A375 (cell line): ENCODE measurements around the genes CBLN1, C16orf78, CNEP1R1 and HEATR3.

DNA sequence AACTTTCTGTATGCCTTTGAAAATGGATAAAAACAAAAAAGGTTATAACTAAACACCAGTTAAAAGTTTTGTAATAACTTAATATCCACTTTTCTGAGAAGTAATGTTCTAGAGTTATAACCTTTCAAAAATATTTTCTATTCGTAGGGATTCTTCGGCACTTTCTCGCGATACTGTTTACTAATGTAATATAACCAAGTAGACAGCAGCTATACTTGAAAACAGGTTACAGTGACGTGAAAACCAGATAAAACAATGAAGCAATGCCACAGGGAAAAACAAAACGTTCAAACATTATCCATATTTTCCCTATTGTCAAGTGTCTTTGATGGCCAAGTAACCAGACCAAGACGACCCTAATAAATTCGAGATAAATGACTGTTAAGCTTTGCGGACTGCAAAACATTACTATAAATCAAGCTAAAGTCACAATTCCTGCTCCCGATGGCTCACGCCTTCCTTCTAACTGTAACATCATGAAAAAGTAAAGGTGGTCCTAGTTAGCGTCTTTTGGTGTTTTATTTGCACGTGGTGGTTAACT is 1.5 kb downstream of the DNAJA2 start:
- RAMPAGE, long total RNA, result no peak

DNA sequence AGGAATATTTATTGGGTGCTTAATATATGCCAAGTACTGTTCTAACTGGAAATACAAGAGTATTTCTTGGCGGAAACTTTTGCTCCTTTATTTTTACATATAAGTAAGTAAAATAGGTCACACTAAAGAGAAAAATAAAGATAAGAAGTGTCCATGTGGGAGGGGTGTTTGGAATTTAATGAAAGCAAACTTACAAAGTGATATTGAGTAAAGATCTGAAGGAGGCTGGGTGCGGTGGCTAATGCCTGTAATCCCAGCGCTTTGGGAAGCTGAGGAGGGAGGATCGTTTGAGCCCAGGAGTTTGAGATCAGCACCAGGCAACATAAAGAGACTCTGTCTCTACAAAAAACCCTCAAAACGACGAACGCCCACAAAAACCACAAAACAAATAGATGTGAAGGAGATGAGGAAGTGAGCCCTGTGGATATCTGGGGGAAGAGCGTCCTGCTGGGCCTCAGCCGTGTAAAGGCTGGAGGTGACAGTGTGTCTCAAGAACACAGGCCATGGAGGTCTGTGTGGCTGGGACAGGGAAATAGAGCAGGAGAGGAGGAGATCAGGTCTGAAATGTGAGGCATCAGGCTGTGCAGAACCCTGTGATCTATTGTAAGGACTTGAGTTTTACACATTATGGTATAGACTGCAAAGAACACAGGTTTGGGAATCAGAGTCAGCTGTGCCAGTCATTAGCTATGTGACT is 68.8 kb downstream of the ITFG1 start:
- RAMPAGE, long total RNA, result no peak

- RAMPAGE, long total RNA, result no peak
Observed at GRCh38 chr16:47636628-47637770, 175.9 kb downstream of the PHKB start.

DNA sequence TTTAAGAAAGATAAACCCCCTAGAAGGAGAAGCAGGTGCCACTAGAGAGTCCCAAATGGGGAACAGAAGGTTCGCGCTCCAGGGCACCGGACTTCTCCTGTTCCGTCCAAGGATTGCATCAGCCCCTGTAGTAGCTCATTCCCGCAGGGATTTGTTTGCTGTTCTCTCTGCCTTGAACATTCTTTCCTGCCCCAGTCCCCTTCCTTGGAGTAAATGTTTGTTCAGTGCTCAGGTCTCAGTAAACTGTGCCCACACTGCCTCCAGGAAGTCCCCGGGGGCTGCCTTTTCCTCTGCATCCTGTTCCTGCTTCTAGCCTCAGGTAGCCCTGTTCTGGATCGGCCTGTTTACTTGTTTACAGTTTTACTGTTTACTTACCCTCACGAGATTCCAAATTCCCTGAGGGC is 9.5 kb upstream of the ABCC12 start:
- RAMPAGE, long total RNA, result no peak

GRCh38 chr16:48275926-48276546 is 28.7 kb upstream of the ABCC11 start:
- RAMPAGE, long total RNA, result no peak

- RAMPAGE, long total RNA, result no peak
Observed at GRCh38 chr16:48277132-48277694, 29.9 kb upstream of the ABCC11 start.

DNA sequence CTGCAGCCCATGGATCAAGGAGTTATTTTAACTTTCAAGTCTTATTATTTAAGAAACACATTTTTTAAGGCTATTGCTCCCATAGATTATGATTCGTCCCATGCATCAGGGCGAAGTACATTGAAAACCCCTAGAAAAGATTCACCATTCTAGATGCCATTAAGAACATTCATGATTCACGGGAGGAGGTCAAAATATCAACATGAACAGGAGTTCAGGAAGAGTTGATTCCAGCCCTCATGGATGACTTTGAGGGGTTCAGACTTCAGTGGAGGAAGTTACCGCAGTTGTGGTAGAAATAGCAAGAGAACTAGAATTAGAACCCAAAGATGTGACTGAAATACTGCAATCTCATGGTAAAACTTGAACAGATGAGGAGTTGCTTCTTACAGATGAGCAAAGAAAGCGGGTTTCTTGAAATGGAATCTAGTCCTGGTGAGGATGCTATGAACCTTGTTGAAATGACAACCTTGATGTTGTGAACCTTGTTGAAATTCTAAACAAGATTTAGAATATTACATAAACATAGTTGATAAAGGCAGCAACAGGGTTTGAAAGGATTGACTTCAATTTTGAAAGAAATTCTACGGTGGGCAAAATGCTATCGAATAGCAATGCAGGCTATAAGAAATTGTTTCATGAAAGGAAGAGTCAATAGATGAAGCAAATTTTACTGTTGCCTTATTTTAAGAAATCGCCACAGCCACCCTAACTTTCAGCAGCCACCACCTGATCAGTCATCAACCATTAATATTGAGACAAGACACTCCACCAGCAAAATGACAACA is 36.6 kb upstream of the ABCC11 start:
- RAMPAGE, long total RNA, result no peak

GRCh38 chr16:48444581-48444934 is 59.3 kb upstream of the SIAH1 start:
- RAMPAGE, long total RNA, result no peak

GRCh38 chr16:48499856-48500519 is 110.0 kb downstream of the N4BP1 start:
- RAMPAGE, long total RNA, result no peak

DNA sequence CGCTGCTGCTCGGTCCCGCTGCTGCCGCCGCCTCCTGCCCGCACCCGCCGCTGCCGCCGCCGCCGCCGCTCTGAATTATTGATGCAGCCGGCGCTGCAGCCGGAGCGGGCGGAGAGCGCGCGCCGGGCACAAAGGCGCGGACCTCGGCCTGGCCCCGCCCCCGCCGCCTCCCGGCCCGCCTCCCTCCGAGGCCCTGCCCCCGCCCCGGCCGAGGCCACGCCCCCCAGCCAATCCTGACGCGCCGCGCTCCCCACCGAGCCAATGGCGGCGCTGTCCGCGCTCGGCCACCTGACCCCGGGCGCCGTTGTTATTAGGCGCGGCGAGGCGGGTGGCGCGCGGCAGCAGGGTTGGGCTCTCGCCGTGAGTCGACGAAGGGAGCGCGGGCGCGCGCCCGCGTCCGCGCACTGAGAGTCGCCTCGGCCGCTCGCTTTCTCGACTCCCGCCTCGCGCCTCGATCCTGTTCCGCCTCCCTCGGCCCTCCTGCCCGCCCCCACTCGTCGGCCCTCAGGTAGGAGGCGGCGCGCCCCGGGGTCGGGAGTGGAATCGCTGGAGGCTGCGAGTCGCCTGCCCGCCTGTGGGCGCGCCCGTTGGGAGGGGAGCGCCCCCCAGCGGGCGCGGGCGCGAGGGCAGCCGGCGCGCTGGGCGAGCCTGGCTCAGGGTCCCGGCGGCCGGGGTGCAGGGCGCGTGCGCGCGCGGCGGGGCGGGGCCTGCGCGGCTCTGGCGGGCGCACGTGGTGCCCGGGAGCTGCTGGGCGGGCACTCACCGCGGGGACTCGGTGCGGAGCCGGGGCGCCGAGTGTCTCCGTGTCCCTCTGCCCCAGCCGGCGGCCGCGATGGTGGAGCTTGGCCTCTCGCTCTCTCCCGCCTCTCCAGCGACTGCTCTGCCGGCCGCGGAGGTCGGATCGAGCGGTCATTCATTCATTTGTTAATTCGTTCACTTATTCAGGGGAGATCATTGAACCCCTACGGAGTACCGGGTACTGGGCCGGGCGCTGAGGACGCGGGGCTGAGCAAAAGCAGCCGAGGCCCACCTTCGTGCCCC is at the start of gene CBLN1:
CBLN1 (minus strand) TSS at position 114 of the 1,041 bp plus-strand sequence.
- RAMPAGE, long total RNA, result no peak

DNA sequence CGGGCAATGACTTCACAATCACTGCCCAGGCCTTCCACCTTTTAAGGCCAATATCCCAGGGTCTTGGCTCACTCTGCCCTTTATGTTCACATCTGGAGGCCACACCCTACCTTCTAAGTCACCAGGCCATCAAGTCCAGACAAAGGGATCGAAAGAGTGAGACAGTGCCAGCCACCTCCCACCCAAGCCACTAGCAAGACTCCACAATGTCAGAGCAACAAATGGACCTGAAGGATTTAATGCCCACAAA is at the start of gene C16orf78:
C16orf78 (plus strand) TSS at position 71 of the 250 bp plus-strand sequence.
- RAMPAGE, long total RNA, result no peak

GRCh38 chr16:49485719-49486089 is 112.1 kb downstream of the C16orf78 start:
- RAMPAGE, long total RNA, result no peak

- RAMPAGE, long total RNA, result no peak
Observed at GRCh38 chr16:49696344-49696837, 159.5 kb downstream of the ZNF423 start.

DNA sequence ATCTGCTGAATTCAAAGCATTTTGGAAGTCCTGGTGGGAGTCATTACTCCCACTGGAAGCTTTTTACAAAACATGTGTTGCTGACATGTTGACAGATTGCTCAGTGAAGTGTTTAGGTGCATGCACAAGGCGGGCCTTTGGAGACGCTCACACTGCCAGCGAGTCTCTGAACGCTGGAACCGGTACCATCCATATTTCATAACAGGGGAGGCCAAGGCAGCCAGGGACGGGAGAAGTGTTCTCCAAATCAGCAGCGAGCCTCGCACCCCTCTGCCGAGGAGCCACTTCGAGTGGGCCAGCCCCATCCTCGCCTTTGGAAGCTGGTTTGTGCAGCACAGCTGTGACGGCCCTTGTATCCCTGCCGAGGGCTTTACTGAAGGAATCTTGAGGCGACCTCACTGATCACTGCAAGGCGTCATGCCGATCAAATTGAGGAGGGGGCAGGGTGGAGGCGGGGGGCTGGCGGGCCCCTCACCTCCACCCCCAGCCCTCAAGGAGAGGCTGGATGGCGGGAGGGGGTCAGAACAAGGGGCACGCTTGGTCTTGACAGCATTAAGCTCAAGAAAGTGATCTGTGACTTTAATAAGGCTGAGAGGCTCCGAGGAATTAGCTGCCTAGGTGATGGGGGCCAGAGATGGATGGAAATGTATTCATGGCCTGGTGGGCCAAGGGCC is 153.7 kb downstream of the ZNF423 start:
- RAMPAGE, long total RNA, result no peak

GRCh38 chr16:49857588-49858188 is 1.8 kb upstream of the ZNF423 start:
- RAMPAGE, long total RNA, result no peak

DNA sequence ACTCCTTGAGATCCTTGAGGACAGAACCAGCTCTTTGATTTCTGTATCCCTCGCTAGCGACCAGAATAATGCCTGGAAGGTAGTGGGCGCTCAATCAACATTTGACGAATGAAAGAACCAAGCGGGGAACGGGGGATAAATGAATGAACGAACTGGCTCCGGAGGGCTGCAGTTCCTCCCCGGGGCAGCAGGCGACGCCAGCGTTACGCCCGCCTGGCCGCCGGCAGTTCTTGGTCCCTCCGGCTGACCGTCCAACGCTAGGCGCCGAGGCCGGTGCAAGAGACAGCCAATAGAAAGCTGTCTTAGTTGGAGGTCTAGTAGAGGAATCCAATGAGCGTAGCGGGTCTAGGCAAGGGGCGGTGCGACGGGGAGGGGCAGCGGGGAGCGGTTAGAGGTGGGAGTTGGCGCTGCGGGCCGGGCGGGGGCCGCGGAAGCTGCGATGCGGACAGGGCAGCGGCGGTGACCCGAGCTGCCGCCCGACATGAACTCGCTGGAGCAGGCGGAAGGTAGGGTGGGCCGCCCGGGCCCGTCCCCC is at the start of gene CNEP1R1:
CNEP1R1 (plus strand) TSS at position 391 of the 535 bp plus-strand sequence.
- RAMPAGE, long total RNA, result no peak

DNA sequence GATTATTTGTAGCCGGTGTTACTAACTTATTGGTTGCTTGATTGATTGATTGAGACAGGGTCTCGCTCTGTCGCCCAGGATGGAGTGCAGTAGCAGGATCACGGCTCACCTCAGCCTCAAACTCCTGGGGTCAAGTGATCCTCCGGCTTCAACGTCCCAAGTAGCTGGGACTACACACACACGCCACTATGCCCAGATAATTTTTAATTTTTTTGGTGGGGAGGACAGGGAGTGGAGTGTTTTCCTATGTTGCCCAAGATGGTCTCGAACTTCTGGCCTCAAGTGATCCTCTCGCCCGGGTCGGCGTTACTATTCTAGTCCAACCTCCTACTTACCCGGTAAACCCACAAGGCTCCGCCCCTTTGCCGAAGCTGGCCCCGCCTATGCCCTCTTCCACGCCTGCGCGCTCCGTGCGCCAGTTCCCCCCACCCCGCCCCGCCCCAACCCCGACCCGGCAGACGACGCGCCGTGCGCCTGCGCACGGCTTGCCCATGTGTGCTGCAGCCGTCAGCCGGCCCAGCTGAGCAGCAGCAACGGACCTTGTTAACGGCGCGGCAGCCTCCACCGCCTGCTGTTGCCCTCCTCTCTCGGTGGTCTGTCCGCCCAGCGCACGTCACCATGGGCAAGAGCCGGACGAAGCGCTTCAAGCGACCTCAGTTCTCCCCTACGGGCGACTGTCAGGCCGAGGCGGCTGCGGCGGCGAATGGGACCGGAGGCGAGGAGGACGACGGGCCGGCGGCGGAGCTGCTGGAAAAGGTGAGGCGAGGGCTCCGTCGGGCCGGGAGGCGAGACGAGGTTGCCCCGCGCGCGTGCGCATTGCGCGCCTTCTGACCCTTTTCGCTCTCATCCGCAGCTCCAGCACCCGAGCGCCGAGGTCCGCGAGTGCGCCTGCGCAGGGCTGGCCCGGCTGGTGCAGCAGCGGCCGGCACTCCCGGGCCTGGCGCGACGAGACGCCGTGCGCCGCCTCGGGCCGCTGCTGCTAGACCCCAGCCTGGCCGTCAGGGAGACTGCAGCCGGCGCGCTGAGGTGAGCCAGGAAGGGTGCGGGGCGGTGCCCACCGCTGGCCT is at the start of gene HEATR3:
HEATR3 (plus strand) TSS at position 457 of the 1,067 bp plus-strand sequence.
- RAMPAGE, long total RNA, result no peak

DNA sequence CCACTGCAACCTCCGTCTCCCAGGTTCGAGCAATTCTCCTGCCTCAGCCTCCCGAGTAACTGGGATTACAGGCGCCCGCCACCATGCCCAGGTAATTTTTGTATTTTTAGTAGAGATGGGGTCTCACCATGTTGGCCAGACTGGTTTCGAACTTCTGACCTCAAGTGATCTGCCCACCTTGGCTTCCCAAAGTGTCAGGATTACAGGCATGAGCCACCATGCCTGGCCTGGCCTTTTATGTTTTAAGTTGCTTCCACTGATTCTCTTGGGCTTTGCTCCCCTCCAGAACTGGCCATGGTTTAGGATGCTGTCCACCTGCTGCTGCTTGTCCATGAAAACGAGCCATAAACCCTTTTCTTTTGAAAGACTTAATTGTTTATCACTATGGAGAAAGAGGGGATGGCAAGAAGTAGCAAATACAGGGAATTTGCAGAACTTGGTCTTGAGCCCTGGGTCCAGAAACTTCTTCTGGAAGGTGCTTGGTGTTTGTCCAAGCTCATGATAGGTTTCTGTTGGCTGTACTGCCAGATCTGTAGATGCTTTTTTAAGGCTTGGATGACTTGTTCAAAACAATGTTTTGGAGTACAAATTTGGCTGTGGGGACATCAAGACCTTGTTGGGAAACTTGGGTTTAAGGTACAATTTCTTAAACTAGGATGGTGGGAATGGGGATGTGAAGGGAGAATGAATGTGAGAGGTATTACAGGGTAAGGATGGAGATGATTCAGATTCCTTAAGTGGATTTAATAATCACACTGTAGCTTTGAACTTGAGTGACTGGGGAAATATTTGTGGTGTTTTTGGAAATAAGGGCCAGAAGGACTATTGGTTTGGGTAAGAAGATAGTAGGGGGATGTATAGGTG is 5.3 kb downstream of the TENT4B start:
- RAMPAGE, long total RNA, result no peak

- RAMPAGE, long total RNA, result no peak
Observed at GRCh38 chr16:50263119-50263900, 3.0 kb upstream of the ADCY7 start.

GRCh38 chr16:50281906-50282612 is 15.7 kb downstream of the ADCY7 start:
- RAMPAGE, long total RNA, result no peak